Mammary epithelial cell (primary cell): Measurements from ENCODE around the genes GRM3, ELAPOR2, DMTF1, CROT, ZNF804B and GTPBP10.

DNA sequence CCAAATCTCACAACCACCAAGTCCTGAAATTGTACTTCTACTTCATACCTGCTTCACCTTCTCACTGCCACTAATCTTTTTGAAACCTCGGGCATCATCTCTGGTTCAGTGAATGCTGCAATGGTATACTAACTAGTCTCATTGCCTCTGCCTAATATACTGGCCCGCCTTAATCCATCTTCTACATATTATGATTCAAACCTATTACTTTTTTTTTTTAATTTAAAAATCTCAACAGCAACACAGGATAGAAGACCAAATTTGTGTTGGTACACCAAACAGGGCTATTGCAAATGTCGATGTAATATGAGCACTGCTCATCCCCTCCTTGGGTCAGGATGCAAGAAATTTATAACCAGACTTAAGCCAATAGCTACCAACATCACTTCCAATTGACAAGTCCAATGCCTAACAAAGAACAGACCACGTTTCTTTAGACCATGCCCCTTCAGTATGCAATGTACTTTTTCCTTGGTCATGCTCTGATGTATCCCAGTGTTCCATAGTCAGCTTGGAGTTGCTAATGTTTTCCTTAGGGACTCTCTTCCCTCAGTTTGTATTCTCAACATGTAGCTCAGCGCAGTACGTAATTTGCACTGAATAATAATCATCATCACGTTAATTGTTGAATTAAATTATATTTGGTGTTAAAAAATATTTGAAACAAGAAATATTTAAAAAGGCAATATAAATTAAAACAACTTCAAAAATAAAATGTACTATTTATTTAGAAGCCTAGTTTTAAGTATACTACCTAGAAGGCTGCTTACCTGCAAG is 7.9 kb downstream of the CACNA2D1 start:
- CAGE, long polyA plus RNA: no peak
- RRBS: no CpG with 5 or more reads among the region's 7 CpGs

DNA sequence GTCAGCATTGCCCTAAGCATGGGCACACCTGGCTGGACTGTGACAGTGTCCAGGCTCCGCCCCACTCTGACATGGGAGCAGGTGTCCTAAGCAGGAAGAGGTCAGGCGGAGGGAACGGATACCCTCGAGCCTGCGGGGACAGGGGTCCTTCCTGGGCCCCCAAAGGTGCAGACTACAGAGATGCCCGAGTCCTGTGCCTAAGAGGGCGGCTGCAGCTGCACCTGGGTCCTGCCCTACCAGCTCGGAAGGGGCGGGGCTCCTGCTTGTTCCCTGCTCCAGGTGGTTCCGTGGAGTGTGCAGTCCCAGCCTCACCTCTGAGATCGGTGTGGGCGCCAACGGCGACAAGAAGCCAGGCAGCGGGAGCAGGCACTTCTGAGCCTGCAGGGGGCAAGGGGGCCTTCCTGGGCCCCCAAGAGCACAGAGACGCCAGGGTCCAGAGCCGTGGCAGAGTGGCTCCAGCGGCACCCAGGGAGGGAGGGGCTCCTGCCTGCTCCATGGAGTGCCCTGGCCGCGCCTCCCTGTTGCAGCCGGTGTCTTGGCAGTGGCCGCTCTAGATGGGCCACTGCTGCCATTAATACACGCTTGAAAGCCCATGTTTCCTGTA is 64.5 kb upstream of the CACNA2D1 start:
- CAGE, long polyA plus RNA: no peak
- RRBS: no CpG with 5 or more reads among the region's 23 CpGs

GRCh38 chr7:82805321-82805984 is 357.2 kb downstream of the PCLO start:
- CAGE, long polyA plus RNA: no peak
- RRBS: no CpG with 5 or more reads among the region's 7 CpGs

DNA sequence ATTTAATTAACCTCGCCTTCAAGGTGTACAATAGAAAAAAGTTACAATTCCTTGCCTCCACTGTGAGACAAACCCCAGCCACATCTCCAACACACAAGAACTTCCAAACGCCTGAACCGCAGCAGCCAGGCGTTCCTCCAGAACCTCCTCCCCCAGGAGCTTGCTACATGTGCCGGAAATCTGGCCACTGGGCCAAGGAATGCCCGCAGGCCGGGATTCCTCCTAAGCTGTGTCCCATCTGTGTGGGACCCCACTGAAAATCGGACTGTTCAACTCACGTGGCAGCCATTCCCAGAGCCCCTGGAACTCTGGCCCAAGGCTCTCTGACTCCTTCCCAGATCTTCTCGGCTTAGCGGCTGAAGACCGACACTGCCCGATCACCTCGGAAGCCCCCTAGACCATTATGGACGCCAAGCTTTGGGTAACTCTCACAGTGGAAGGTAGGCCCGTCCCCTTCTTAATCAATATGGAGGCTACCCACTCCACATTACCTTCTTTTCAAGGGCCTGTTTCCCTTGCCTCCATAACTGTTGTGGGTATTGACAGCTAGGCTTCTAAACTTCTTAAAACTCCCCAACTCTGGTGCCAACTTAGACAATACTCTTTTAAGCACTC is 187.1 kb downstream of the SEMA3E start:
- CAGE, long polyA plus RNA: no peak
- RRBS: no CpG with 5 or more reads among the region's 16 CpGs

DNA sequence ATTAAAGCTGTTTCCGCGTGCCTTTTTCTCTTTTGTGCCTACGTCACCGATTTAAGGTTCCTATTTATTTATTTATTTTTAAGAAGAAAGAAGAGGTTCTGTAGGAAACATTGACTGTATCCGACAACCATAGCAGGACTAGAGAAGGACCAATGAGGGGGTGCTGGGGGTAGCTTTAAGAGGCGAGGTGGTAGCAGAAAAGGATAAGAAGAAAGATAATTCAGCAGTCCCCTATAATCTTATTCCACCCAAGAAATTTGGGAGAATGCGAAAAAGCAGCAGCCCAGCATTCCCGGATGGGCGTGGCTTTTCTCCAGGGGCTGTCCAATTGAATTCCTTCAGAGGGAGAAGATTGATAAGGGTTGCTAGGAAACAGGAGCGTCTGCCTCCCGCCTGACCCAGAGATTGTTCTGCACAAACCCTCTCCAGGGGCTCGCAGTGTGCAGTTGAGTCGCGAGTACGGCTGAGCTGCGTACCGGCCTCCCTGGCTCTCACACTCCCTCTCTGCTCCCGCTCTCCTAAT is at the start of gene GRM3:
TSS of gene GRM3 (plus strand) at position 436 of the 523 bp plus-strand sequence.
- CAGE, long polyA plus RNA: no peak
- RRBS: no CpG with 5 or more reads among the region's 18 CpGs

- CAGE, long polyA plus RNA: no peak
- RRBS: no CpG with 5 or more reads among the region's 3 CpGs
Observed at GRCh38 chr7:86846607-86847131, 203.0 kb downstream of the GRM3 start.

DNA sequence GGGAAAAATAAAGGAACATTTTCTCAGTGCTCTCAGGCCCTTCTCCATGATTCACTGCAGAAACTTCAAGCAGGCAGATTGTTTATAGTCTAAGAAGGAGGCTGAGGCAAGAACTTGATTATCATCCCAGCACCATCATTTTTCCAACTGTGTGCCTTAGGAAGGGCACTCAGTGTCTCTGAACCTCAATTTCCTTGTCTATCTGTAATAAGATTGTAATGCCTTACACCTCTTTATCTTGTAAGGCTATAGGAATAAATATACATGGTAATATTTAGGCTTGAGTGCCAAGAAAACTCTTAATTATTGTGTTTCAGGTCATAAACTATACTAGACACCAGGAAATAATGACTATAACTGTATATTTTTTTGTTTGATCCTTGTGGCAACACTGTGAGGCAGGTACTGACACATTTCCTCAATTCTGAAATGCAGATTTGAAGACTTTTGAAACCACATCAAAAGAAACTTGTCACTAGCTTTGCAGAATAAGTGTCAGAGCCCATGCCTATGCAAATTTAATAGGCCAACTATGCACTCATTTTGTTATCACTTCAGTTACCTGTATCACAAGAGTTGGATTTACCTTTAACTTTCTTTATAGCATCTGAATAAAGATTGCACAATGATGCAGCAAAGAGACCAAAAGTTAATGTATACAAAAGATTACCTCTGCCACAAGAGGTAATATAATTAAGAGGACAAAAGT is 80.8 kb downstream of the ELAPOR2 start:
- CAGE, long polyA plus RNA: no peak

DNA sequence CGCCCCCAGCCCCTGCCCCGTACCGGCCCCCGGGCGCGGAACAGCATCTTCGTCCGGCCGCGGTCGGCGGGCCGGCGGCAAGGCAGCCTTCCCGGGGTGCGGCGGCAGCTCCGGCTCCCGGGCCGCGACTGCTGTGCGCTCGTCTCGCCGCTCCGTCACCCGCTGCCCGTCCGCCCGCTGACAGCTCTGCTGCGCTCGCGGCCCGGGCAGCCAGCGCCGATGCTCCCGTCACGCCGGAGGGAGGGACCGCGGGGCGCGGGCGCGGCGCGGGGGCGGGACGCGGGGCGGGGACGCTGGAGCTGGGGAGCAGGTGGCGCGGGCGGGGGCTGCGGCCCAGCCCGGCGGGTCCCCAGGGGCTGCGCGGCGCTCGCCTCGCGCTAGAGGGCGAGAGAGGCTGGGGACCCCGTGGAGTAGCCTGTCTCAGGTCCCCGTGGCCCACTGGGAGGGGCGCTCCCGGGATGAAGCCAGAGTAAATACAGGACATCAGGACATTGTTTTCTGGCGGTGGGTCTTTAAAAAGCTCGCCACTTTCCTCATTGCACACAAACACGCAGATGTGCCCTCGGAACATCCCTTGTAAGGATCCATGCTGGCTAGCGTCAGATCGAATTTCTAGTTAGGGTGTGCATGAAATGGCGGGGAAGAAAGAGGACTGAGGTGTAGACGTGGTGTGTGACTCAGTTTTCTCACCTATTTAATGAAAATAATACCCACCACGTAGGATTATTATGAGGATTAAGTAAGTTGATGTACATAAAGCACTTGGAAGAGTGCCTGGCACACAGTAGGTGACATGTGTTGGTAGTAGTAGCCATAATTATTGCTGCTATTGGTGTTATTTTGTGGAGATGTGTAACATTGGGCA is at the start of gene ELAPOR2:
TSS of gene ELAPOR2 (minus strand) at position 188 of the 865 bp plus-strand sequence.
- CAGE, long polyA plus RNA: no peak
- RRBS: under 1% methylated on average over 18 of the region's 78 CpGs

- CAGE, long polyA plus RNA: no peak
- RRBS: 1% methylated on average over 42 of the region's 73 CpGs
Observed at GRCh38 chr7:87152203-87153060, at the start of gene DMTF1. Gene DMTF1, plus strand, starts transcription at chr7:87152453.

- CAGE, long polyA plus RNA: no peak
- RRBS: no CpG with 5 or more reads among the region's 16 CpGs
Observed at GRCh38 chr7:87153073-87153368, 768 bp downstream of the DMTF1 start.

- CAGE, long polyA plus RNA: no peak
- RRBS: no CpG with 5 or more reads among the region's 6 CpGs
Observed at GRCh38 chr7:87179341-87179826, 27.1 kb downstream of the DMTF1 start.

DNA sequence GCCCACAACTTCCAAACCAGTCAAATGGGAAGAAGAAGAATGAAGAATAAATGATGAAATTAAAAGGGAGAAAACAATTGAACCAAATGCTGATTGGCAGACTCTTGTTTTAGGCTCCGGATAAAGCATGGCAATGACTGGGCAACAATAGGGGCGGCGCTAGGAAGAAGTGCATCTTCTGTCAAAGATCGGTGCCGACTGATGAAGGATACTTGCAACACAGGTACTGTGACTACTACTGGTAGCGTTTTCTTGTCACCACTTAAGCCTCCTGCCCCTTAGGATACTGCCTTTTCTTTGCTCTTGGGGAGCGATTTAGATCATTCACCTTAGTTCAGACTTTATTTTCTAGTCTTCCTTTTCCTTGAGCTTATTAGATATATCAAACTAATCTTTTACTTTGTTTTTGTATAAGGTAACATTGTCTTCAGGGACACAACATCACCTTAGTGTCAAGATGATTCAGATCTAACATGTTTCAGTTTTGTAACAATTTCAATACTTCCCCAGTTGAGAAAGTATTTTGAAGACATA is 29.9 kb downstream of the DMTF1 start:
- CAGE, long polyA plus RNA: no peak
- RRBS: no CpG with 5 or more reads among the region's 7 CpGs

GRCh38 chr7:87344768-87345806 is at the start of gene CROT:
Gene CROT, plus strand, starts transcription at chr7:87345664.
- CAGE, long polyA plus RNA: no peak
- RRBS: 2% methylated on average over 25 of the region's 53 CpGs

DNA sequence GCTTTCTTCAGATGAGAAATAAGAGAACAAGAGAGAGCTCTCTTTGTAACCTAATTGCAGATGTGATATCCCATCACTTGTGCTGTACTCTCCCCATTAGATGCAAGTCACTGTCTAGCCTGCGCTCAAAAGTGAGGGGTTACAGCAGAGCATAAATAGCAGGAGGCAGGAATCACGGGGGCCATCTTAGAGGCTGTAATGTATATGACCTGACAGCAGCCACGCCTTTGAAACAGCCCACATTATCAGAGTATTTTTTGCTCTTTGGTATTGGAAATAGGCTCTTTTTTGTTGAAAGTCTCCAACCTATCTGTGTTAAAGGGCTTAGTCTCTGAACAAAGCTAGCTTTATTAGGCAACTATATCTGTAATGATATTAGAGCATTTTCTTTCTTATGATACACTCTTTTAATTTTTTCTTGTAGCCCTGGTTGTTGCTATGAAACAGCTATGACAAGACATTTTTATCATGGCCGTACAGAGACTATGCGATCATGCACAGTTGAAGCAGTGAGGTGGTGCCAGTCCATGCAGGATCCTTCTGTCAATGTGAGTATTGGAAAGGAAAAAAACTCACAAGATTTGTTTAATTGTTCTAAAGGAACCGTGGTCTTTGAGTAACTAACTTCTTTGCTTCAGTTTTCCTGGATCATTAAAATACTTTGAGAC is 45.8 kb downstream of the CROT start:
- CAGE, long polyA plus RNA: no peak
- RRBS: no CpG with 5 or more reads among the region's 6 CpGs

DNA sequence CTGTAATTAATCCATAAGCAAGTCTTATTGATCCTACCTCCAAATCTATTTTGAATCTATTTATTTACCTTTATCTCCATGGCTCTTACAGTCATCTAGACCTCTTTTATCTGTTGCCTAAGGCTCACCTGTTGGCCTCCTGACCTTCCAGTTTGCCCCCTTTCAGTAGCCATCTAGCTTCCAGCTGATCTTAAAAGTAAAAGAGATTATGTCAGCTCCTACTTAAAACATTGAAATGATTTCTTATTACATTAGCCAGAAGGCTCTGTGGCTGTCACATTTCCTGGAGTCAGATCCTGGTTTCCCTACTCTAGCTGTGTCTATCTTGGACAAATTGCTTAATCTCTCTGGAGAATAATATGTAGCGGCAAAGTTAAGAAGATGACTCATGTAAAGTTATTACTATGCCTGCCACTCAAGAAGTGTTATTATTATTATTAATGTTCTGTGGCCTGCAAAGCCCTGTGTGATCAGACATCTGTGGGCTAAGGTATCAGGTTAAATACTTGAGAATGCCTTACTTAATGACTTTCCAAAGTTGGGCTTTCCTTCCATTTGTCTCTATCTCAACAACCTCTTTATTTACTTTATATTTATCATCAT is 107.1 kb downstream of the RUNDC3B start:
- CAGE, long polyA plus RNA: no peak
- RRBS: no CpG with 5 or more reads among the region's 1 CpG

DNA sequence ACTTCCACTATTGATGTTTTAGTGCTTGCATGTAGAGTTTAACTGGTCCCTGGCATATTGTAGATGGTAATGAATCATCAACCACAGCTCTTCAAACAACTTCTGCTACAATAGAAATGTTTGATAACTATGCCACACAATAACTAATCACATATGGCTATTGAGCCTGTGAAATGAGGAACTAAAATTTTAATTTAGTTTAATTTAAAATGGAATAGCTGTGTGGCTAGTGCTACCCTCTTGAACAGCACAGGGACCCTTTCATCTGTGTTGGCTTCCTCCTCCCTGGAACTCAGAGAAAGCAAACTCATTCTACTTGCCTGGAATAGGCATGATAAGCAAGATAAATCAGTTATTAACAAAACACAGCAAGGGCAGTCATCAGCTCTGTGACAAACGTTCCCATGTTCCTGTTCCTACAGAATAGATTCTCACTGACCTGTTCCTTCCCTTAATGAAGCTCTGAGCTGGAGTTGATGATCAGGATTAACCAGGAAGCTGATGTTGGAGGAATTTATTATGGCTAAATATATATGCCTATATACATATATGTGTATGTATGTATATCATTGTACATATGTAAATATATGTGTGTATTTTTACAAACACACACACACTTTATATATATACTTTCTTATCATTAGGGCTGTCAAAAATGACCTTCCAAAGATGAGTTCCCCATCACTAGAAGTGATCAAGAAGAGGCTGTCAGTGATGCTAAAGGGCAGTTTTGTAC is 5.1 kb upstream of the SRI start:
- CAGE, long polyA plus RNA: no peak
- RRBS: no CpG with 5 or more reads among the region's 1 CpG

- CAGE, long polyA plus RNA: no peak
- RRBS: 25% methylated on average over 2 of the region's 77 CpGs
Observed at GRCh38 chr7:88759191-88760138, at the start of gene ZNF804B. Gene ZNF804B, plus strand, starts transcription at chr7:88759700.

DNA sequence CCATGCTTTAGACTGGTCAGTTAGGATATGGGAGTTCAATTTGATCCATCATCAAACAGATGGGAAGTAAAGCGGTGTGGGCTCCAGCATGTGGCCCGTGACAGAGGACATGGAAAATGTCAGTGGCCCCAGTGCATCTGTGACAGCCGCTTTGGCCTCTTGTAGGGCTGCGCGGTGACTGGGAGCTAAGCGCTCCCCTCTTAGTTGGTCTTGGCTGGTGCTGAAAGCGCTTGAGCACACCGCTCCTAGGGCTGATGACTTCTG is 36.1 kb upstream of the STEAP1 start:
- CAGE, long polyA plus RNA: no peak
- RRBS: no CpG with 5 or more reads among the region's 8 CpGs

- CAGE, long polyA plus RNA: no peak
- RRBS: no CpG with 5 or more reads among the region's 46 CpGs
Observed at GRCh38 chr7:90346390-90347601, at the start of gene GTPBP10. Gene GTPBP10, plus strand, starts transcription at chr7:90346716.

GRCh38 chr7:90463462-90463773 is 6.0 kb upstream of the PTTG1IP2 start:
- CAGE, long polyA plus RNA: no peak
- RRBS: no CpG with 5 or more reads among the region's 3 CpGs